Breast (tissue), 4 donors: ENCODE measurements around a stretch of chr3.

- PRO-cap, 3 experiments = no peak in any of the 3 experiments
- RRBS = no CpG with 5 or more reads among the region's 10 CpGs
Observed at GRCh38 chr3:186993201-186993917, 63.0 kb downstream of the ST6GAL1 start.

DNA sequence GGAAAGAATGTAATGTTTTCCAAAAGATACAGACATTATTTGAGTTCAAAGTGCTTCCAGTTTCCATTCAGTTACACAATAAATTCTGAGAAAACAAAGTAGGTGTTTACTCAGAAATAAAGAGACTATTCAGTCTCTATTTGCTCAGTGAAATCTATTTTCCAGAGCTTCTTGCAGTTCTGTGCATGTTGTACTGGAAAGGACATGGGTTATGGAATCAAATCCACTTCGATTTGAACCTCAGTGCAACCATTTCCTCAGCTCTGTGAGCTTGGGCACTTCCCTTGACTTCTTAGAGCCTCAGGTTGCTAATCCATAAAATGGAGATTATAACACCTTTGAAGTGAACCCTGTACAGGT is 97.9 kb downstream of the RPL39L start:
- PRO-cap, 3 experiments = no peak in any of the 3 experiments
- RRBS = no CpG with 5 or more reads among the region's 1 CpG

DNA sequence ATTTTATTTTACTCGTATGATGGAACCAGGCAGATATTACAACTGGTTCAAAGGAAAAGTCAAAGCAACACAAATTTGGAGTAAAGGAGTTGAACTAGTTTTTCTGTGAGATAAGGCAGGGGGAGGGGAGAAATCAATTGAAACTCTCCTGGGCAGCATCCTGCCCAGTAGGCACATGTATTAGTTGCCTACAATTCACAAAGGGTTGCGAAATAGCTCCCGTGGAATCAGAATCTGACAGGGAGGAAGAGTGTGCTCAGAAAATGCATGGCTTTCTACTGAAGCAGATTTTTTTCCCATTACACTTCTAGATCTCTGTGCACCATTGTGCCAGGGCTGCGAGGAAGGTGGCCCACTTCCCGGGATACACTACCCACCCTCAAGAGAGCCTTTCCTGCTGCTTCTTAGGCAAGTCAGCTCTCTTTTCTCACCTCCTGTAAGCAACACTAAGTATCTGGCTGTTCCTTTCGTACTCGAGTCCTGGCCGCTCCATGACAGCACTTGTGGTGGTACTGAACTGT is 75.0 kb downstream of the RPL39L start:
- PRO-cap, 3 experiments = no peak in any of the 3 experiments
- RRBS = no CpG with 5 or more reads among the region's 8 CpGs

- PRO-cap, 3 experiments = no peak in any of the 3 experiments
Observed at GRCh38 chr3:187074900-187075547, 64.3 kb downstream of the RPL39L start.

DNA sequence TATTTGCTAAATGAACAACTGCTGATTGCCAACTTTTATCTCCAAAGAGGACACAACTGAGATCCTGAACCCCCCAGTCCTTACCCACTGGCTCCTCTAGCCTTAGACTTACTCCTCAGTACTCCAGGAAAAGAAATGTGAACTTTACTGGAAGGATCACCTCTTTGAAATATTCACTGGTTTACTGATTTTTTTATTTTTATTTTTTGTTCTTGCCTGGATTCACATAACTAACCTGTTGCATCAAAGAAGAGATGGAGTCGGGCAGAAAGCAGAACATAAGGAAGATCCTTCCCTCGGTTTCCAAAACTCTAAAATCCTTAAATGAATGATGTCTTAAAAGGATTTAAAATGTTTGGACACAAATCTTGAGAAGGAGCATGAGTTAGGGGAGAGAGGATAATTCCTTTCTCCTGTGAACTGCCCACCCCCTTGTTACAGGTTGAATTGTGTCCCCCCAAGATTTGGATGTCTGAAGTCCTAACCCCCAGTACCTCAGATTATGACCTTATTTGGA is 60.7 kb downstream of the RPL39L start:
- PRO-cap, 3 experiments = no peak in any of the 3 experiments
- RRBS = no CpG with 5 or more reads among the region's 2 CpGs

- PRO-cap, 3 experiments = no peak in any of the 3 experiments
- RRBS = no CpG with 5 or more reads among the region's 7 CpGs
Observed at GRCh38 chr3:187290922-187291581, 485 bp downstream of the MASP1 start.

DNA sequence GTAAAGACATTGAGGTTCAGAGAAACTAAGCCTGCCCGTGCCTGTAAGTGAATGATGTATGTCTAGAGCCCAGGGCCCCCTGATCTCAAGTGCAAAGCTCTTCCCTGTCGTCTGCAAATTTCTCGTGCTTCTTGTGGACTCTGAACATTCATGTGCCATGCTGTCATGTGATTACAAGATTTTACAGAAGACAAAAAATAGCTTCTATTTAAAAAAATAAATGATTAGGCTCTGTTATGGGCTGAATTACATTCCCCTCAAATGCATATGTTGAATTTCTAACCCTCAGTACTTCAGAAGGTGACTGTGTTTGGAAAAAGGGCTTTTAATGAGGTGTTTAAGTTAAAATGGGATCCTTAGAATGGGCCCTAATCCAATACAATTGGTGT is 3.8 kb upstream of the MASP1 start:
- PRO-cap, 3 experiments = no peak in any of the 3 experiments
- RRBS = no CpG with 5 or more reads among the region's 3 CpGs

- PRO-cap, 3 experiments = peak in 3 of 3 experiments; most common plus-strand start chr3:187738499 (in 3); most common minus-strand start chr3:187738755 (in 2)
- RRBS = 2% methylated on average over 9 of the region's 44 CpGs
Observed at GRCh38 chr3:187737999-187738783, 7.1 kb downstream of the BCL6 start.

DNA sequence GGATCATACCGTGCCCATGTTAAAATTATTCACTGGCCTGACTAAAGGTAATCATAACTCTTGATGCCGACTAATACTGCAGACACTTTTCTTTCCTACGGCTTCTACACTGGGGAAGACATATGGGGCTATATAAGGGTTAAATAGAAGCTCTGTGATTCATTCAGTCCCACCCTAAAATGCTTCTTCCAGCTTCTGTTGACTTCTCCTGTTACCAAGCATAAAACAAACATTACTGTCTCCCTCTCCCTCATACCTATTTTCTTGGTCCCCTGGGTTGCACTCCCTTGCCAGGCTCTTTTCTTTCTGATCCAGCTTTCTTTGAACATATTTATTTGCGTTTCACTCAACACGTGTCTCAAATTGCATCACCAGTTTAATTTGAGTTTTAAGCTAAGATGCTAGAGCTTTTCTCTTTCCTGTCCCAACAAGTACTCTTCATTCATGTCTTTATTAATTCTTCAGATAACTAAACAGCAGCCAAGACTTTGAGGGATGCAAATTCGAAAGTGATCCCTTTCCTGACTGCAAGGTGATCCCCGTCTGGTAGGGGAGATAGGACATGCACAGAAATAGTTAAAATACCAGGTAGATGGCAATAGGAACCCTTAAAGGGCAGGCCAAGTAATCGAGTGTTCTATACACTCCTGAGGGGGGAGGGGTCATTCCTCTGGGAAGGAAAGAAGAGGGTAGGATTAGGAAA is 198.5 kb upstream of the BCL6 start:
- PRO-cap, 3 experiments = no peak in any of the 3 experiments
- RRBS = no CpG with 5 or more reads among the region's 8 CpGs

DNA sequence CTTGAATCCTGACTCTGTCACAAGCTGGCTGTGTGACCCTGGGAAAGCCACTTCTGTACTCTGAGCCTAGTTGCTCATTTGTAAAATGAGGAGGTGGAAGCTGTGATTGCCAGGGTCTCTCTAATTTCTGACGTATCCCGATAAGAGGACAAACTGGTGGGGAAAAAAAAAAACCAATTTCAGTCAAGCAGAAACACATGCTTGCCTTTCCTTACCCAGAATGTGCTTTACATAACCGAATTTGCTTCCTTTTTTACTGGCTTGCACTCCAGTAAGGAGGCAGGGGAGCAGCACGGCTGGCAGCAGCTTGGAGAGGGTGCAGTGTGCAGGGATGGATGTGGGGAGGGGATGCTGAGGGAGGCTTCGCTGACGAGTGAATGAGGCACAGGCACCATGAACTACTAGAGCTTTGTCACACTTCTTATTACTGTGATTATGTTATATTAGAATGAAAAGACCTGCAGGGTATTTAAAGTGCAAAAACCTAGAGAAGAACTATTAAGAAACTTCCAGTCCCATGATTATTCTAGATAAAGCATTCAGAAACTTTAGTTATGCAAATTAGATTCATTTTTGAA is 186.8 kb upstream of the LPP start:
- PRO-cap, 3 experiments = no peak in any of the 3 experiments
- RRBS = no CpG with 5 or more reads among the region's 6 CpGs

- PRO-cap, 3 experiments = no peak in any of the 3 experiments
- RRBS = no CpG with 5 or more reads among the region's 17 CpGs
Observed at GRCh38 chr3:188006695-188007374, 147.1 kb upstream of the LPP start.

GRCh38 chr3:188154703-188155414 is 902 bp downstream of the LPP start:
- PRO-cap, 3 experiments = peak in 3 of 3 experiments; most common plus-strand start chr3:188155171 (in 1); most common minus-strand start chr3:188155204 (in 3)
- RRBS = no CpG with 5 or more reads among the region's 10 CpGs

- PRO-cap, 3 experiments = no peak in any of the 3 experiments
- RRBS = no CpG with 5 or more reads among the region's 9 CpGs
Observed at GRCh38 chr3:188158781-188159365, 4.9 kb downstream of the LPP start.

GRCh38 chr3:188209834-188210174 is 55.8 kb downstream of the LPP start:
- PRO-cap, 3 experiments = no peak in any of the 3 experiments
- RRBS = no CpG with 5 or more reads among the region's 1 CpG

- PRO-cap, 3 experiments = no peak in any of the 3 experiments
- RRBS = no CpG with 5 or more reads among the region's 3 CpGs
Observed at GRCh38 chr3:188215411-188216109, 61.6 kb downstream of the LPP start.

- PRO-cap, 3 experiments = no peak in any of the 3 experiments
- RRBS = no CpG with 5 or more reads among the region's 10 CpGs
Observed at GRCh38 chr3:188218653-188219856, 65.1 kb downstream of the LPP start.

DNA sequence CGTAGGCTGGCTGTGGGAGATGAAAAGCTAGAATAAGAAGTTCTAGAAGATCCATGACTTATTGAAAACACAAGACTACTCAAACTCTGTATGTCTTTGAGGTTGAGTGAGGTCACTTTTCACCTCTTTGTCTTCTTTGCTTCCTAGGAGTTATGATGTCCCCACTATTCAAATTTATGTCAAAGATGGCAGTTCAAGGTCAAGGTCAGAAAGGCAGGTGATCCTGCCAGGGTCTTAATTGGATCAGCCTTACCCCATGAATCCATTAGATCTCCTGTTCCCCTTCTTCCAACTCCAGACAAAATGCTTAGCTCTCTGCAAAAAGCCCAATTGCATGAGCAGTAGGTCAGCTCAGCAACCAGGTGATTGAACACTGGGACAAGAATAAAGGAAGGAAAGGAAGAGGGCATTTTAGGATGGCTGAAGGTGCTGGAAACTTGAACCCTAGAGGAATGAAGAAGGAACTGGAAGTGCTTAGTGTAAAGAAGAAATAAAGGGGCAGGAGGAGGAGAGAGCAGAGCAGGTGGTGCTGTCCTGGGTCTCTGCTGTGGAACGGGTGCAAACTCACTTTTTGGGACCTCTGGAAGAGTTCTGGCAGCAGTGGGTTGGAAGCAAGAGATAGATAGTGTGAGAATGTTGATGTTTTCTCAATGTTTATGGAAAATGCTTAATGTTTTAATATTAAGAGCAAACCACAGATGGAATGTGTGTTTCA is 80.9 kb downstream of the LPP start:
- PRO-cap, 3 experiments = no peak in any of the 3 experiments
- RRBS = no CpG with 5 or more reads among the region's 2 CpGs

- PRO-cap, 3 experiments = no peak in any of the 3 experiments
- RRBS = no CpG with 5 or more reads among the region's 6 CpGs
Observed at GRCh38 chr3:188284770-188285163, 130.8 kb downstream of the LPP start.

DNA sequence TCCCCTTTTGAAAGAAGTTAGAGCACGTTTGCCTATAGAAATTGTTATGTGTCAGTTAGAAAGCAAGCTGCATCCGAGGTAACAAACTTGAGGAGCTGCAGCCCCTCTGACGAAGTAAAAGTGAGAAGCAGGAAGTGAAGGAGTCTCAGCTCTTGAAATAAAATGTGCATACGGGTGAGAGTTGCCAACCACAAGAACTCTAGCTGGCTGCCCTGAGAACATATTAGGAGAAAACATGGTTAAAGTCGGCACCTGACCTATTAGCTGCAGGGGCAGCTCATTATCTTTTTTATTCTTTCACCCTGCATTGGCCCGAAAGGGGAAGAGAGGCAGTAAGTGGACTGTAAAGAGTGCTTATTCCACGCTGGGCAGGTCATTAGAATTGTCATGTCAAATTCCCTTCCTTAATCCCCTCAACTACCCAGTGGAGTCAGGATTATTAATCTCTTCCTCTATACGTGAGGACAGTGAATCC is 205.3 kb downstream of the LPP start:
- PRO-cap, 3 experiments = no peak in any of the 3 experiments
- RRBS = no CpG with 5 or more reads among the region's 8 CpGs

GRCh38 chr3:188434538-188434913 is 280.6 kb downstream of the LPP start:
- PRO-cap, 3 experiments = no peak in any of the 3 experiments
- RRBS = no CpG with 5 or more reads among the region's 3 CpGs